ENCODE measurements around a stretch of chr16.

DNA sequence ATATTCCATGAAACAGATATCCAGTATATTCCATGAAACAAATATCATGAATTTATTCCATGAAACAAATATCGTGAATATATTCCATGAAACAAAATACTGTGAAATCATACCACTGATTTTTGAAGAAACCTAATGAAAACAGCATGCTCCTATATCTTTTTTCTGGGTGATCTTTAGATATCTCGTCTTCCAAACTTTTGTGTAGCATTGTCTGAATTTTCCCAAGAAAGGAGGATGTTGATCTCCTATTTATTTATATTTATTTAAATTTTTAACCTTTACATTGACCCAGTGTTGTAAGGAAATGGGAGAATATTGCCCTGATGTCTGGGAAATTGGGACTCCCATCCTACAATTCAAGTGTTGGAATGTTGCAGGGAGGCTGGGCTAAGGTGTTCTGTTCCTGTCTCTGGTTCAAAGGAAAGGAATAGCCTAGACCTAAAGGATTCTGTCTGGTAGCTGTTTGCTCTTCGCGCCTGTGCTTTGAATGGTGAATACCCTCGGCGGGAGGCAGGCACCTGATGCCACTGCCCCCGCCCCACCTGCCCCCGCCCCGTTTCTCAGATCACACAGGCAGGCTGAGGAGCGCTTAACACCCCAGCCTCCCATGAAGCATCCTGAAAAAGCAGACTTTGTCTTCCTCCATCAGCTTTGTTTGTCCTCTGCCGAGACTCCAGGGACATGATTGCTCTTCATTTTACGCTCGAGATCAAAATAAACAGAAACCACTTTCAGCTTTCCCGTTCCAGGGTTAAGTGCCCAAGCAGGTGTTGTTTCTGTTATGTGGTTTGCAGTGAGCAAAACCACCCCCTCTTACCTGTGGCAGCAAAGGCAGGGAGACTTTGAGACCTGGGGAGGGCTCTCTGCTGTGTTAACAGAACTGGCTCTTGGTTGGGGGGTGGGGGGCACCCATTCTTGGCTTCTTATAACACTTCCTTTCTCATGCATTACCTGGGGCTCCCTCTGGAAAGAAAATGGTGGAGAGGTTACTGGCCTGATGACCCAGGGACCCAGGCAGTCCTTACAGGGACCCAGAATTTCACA lies 452.0 kb downstream of the WWOX start:
- RRBS, result no CpG with 5 or more reads among the region's 14 CpGs

GRCh38 chr16:78640417-78641231 lies 541.2 kb downstream of the WWOX start:
- RRBS, result no CpG with 5 or more reads among the region's 18 CpGs

- RRBS, result no CpG with 5 or more reads among the region's 3 CpGs
These were observed 696.8 kb downstream of the WWOX start for GRCh38 chr16:78796214-78796778.

DNA sequence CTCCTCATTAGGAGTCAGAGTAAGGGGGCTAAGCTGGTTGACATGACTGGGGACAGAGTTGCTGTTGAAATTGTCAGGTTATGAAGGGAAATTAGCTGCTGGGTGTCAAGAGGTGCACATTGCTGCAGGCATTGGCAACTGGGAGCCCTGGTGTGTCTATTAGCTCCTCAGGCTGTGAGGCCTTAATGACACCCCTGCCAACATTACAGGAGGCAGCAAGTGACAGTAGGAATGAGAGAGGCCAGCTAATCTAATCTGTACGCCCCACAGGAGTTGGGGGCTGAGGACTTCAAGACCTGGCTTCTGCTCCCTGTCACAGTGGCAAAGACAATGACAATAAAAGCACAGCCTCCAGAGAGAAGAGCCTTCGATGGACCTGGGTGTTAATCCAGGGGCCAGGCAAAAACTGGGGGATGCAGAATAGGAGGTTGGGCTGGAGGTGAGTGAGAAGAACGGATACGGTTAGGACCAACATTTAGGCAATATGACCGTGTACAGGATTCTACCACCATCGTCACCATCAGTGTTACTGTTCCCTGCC lies 728.5 kb downstream of the WWOX start:
- RRBS, result no CpG with 5 or more reads among the region's 6 CpGs

GRCh38 chr16:79542038-79542767 lies 58.3 kb downstream of the MAF start:
- RRBS, result no CpG with 5 or more reads among the region's 15 CpGs

- RRBS, result no CpG with 5 or more reads among the region's 6 CpGs
These were observed 29.5 kb downstream of the MAF start for GRCh38 chr16:79570934-79571537.

DNA sequence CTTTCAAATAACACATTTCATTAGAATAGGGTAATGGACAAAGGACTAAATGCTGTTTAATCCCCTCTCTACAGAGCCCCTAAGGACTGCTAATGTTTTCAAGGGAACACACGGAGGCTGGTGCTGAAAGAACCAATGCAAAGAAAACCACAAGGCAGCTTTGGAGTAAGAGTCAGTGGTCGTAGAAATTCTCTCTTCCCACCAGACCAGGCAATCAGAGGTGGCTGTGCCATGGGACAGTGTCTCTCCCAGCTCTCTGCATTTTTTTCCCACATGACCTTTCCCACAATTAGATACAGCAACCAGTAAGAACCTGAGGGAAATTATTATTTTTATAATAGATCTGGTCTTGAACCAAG lies 445.8 kb upstream of the MAF start:
- RRBS, result no CpG with 5 or more reads among the region's 2 CpGs

DNA sequence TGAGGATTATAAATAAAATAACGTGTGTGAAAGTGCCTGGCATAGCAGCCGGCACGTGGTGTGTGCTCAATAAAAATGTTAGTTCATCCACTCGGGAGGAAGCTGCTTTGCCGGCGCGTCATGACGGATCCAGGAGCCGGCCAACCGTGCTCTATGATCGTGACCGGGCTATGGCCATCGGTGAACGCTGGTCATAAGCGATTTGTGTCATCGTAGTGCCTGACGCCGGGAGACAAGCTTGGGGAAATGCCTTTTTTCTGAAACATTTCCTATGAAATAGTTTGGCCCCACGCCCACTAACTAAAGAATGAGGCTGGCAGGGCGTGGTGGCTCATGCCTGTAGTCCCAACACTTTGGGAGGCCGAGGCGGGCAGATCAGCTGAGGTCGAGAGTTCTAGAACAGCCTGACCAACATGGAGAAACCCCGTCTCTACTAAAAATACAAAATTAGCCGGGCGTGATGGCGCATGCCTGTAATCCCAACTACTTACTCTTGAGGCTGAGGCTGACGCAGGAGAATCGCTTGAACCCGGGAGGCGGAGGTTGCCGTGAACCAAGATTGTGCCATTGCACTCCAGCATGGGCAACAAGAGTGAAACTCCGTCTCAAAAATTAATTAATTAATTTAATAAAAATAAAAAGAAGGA lies 73.8 kb downstream of the CMC2 start:
- RRBS, result 45% methylated on average over 11 of the region's 33 CpGs

- RRBS, result 1% methylated on average over 49 of the region's 79 CpGs
These were observed 617 bp downstream of the ATMIN start for GRCh38 chr16:81036020-81036898.

DNA sequence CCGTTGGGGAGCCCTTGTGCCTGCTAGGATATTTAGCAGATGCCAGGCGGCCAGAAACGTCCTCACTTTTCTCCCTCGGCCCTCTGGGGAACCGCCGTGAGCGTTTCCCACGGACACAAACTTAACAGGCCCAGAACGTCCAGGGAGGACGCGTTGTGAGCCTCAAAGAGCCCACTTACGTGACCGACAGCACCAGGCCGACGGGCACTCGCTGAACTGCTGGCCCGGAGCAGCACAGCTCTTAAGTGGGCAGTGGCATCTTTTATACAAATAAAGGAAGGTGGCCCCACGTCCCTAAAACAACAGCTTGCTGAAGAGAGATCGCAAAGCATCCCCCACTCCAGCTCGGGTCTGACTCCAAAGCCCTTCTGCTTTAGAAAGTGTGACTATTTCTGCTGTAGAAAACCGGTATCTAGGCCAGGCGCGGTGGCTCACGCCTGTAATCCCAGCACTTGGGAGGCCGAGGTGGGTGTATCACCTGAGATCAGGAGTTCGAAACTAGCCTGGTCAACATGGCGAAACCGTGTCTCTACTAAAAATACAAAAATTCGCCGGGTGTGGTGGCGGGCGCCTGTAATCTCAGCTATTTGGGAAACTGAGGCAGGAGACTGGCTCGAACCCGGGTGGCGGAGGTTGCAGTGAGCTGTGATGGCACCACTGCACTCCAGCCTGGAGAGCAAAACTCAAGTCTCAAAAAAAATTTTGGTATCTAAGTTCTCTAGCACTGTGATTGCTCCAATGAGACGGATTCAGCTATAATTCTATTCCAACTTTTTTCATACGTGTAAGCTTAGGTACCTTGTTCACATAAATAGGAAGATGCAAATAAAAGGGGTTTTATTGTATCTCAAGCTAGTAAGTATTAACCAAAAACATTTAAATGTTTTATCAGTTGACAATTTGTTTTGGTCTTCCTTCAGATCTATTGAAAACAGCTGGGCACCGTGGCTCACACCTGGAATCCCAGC lies 658 bp upstream of the C16orf46 start:
- RRBS, result no CpG with 5 or more reads among the region's 38 CpGs

DNA sequence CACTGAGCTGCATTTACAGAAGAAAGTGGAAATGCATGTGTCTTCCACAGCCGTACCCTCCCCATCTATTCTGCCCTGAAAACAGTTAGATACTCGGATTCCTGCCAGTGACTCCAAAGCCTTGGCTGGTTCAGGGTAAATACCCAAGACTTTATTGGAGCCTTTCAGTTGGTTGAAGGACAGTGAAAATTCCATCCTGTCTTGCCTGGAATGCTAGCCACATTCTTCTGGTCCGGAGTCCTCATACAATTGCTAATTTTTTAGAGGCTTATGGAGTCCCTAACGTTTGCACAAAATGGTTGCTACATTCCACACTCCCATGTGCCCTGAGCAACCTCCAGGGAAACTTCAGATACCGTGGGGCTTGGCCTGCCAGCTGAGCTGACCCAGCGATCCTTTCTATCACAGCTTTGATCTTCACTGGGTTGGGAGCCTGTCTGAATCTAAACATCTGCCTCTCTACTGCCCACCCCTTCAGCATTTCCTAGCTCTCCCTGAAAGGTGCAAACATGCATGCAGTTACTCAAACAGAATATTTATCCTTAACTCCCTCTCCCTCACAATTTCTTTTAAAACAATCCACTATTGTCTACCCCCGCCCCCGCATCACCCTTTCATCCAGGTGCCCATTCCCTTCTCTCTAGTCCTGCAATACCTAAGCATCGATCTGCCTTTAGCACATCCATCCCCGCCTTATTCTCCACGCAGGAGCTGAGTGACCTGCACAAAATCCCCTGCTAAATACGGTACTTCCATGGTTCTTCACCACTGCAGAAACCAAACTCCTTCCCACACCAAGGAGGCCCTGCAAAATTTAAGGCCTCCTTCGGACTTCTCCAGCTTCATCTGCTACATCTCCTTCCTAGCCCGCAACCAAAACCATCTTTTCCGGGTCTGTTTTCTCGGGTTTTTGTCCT lies 914 bp upstream of the GAN start:
- RRBS, result no CpG with 5 or more reads among the region's 16 CpGs

- RRBS, result no CpG with 5 or more reads among the region's 6 CpGs
These were observed 59.8 kb downstream of the GAN start for GRCh38 chr16:81374444-81375050.

- RRBS, result no CpG with 5 or more reads among the region's 7 CpGs
These were observed 6.6 kb downstream of the CMIP start for GRCh38 chr16:81451246-81451501.

DNA sequence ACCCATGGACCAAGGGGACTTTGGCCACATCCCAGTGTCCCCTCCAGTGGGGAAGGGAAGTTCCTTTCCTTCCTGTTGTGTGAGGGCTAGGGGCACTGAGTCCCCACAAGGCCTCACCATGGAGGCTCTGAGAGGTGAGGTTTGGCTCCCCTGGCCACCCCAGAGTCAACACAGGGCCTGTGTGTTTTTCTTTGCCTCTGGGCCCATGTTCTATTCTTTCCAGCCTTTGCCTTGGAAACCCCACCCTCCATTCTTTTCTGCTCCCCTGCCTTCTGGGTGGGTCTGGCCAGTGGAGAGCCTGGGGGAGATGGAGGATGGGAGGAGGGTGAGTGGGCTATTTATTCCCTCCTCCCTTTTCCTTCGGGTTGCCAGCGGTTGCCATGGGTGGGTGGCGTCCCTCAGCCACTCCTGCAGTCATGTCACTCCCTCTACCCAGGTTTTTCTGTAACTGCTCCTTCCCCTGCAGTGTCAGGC lies 15.4 kb downstream of the CMIP start:
- RRBS, result no CpG with 5 or more reads among the region's 3 CpGs

DNA sequence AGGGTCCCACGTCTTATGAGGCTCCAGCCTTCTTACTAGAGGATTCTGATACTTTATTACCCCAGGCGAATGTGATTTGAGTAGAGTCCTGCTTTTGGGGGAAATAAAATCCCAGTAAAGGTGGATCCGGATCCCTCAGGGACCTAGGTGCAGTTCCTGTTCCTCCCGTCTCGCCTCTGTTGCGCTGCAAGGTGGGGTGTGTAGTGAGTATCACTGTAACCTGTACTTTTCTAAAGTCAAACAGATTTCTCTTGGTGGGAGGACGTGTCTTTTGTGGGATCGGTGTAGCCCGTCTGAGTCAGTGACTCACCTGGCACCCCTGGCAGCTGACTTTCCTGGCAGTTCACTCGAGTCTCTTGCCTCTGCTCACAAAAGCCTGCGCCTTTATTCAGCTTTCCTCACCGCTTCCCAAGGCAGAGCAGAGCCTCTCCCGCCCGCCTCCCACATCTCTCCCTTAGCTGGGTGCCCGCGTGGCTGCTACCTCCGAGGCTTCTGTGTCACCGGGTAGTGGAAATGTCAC lies 85.7 kb downstream of the CMIP start:
- RRBS, result no CpG with 5 or more reads among the region's 18 CpGs

- RRBS, result no CpG with 5 or more reads among the region's 8 CpGs
These were observed 96.7 kb downstream of the CMIP start for GRCh38 chr16:81541360-81541727.

- RRBS, result no CpG with 5 or more reads among the region's 16 CpGs
These were observed 125.7 kb downstream of the CMIP start for GRCh38 chr16:81570186-81570731.

DNA sequence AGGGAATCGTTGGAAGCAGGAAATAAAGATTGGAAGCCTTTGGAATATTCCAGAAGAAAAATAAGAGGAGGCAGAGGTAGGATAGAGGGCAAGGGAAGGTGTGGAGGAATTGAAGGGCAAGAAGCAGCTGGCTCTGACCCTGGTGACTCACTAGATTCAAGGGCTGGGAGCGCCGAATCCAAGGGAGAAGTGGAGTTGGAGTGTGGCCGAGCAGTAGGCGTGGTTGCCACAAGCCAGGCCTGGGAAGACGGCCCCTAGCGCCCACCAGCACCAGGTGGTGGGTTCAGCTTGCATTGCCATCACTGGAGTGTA lies 139.3 kb downstream of the CMIP start:
- RRBS, result no CpG with 5 or more reads among the region's 7 CpGs

GRCh38 chr16:81610054-81610960 lies 165.7 kb downstream of the CMIP start:
- RRBS, result no CpG with 5 or more reads among the region's 27 CpGs

All from Ishikawa (cell line).